Measurements from ENCODE around the genes CDK17 and IGF1.

GRCh38 chr12:96400377-96400792 is at the start of gene CDK17:
Gene CDK17 (minus strand): TSS chr12:96400439.
- RRBS = 4% methylated on average over 26 of the region's 52 CpGs

DNA sequence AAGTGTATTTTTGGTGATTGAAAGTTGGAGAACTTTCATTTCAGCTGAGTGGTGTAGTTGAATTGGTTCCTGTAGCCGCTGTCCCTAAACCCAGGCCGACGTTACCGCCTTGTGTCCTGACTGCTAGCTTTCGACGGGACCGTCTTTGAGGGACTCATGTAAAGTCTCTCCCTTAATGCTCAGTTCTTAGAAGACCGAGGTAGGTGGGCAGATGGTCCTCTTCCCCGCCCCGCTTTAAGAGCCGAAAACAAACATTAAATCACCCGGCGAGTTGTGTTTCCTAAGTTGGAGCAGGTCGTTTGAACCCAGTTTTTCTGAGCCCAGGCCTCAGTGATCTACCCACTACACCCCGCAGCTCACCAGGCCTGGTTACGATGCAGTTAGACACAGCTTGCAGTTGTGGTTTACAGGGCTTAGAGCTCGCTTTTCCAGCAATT is 619 bp downstream of the NEDD1 start:
- RRBS = no CpG with 5 or more reads among the region's 17 CpGs

DNA sequence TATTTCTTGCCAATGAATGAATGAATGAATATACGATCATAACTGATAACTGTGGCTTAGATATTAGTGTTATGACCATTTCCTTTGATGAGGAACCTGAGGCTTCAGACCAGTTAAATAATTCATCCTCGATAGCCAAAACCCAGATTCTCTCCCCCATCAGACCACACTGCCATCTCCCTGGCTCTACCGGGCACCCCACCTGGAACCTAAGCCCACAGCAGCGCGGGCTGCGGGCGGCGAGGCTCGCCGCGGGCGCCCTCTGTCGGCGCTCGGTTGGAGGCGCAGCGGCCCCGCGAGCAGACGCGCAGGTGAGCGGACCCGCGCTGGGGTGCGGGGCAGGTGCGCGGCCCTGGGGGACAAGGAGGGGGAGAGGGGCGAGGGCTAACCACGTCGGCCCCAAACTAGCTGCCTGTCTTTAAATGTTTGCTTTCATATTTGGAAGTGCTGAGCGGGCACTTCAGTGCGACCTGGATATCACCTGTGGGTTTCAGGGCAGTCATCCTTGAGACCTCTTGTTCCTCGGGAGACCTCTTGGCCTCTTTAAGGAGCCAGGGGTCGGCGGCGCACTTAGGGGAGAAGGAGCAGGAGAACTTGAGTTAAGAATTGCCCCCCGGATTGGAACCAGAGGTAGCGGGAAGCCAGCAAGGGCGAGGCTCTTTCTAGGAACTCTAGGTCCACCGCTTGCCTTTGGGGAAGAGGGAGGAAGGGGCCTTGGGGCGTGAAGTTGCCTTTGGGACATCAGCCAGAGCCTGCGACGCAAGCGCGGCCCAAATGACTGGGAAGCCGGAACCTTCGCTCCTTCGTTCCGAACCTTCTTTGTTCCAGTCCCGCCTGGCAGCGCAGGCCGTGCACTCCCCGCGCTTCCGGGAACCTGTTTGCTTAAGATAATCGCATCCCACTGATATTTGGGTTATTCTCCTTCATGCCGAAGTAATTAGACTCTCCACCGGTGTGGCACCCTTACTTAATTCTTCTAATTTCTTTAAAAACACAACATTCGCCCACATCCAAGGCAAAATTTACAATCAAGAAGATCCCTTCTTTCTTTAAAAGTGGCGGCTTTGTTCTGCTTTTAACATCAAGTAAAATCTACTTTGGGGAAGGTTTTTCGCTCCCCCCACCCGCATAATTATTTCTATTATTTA is 78.7 kb downstream of the NEDD1 start:
- RRBS = 12% methylated on average over 12 of the region's 62 CpGs

- RRBS = no CpG with 5 or more reads among the region's 4 CpGs
Measured at GRCh38 chr12:97024852-97025514, 117.9 kb downstream of the NEDD1 start.

DNA sequence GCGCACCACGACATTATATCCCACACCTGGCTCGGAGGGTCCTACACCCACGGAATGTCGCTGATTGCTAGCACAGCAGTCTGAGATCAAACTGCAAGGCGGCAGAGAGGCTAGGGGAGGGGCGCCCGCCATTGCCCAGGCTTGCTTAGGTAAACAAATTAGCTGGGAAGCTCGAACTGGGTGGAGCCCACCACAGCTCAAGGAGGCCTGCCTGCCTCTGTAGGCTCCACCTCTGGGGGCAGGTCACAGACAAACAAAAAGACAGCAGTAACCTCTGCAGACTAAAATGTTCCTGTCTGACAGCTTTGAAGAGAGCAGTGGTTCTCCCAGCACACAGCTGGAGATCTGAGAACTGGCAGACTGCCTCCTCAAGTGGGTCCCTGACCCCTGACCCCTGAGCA is 791.2 kb upstream of the TMPO start:
- RRBS = no CpG with 5 or more reads among the region's 9 CpGs

- RRBS = no CpG with 5 or more reads among the region's 7 CpGs
Measured at GRCh38 chr12:98470702-98471461, 44.5 kb upstream of the TMPO start.

DNA sequence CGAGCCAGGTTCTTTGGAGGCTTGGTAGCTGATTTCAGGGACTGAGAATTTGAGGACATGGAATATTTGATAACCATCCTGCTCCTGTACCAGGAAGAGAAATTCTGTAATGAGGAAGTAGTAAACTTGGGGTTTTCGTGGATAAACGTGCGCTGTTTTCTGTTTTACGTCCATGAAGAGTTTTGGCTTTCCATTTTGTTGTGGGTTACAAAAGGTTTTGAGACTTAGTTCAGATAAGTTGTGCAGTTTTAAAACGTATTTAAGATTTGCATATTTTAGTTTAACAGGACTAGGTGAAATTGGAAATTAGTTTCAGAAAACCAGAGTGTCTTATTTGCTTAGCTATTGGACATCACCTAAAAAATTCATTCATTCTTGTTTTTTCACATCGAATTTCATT is 773 bp downstream of the APAF1 start:
- RRBS = no CpG with 5 or more reads among the region's 7 CpGs

- RRBS = no CpG with 5 or more reads among the region's 12 CpGs
Measured at GRCh38 chr12:99154450-99155072, 493.0 kb upstream of the GARIN6 start.

- RRBS = no CpG with 5 or more reads among the region's 10 CpGs
Measured at GRCh38 chr12:100167002-100167861, 24.6 kb upstream of the BLTP3B start.

DNA sequence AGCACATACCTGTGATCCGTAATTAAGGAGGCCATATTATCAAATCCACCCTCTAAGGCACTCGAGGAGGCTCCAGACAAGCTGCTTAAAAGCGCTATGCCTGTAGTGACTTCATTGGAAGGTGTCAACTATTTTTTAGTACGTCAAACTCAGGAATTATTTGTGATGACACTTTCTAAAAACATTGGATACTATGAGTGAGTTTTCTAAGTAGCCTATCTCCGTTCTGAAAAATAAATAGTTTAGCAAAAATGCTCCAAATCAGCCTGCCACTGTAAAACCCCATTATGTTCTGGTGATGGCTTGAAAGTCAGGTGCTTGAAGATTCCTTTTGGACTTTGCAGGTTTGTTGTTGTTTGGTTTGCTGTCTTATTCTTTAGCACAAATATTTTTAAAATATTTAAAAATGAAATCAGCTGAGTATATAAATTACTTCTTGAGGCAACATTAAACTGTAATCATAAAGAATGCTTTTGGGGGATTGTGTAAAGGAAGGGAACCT is 1.1 kb downstream of the SCYL2 start:
- RRBS = no CpG with 5 or more reads among the region's 5 CpGs

GRCh38 chr12:100986761-100987040 is 192.1 kb downstream of the ANO4 start:
- RRBS = no CpG with 5 or more reads among the region's 3 CpGs

- RRBS = no CpG with 5 or more reads among the region's 6 CpGs
Measured at GRCh38 chr12:101052086-101052665, 157.9 kb downstream of the SLC5A8 start.

GRCh38 chr12:101615867-101616713 is 21.3 kb downstream of the MYBPC1 start:
- RRBS = no CpG with 5 or more reads among the region's 9 CpGs

- RRBS = no CpG with 5 or more reads among the region's 9 CpGs
Measured at GRCh38 chr12:101744038-101744706, 4.9 kb upstream of the SYCP3 start.

- RRBS = no CpG with 5 or more reads among the region's 8 CpGs
Measured at GRCh38 chr12:101745494-101746878, 6.7 kb upstream of the SYCP3 start.

DNA sequence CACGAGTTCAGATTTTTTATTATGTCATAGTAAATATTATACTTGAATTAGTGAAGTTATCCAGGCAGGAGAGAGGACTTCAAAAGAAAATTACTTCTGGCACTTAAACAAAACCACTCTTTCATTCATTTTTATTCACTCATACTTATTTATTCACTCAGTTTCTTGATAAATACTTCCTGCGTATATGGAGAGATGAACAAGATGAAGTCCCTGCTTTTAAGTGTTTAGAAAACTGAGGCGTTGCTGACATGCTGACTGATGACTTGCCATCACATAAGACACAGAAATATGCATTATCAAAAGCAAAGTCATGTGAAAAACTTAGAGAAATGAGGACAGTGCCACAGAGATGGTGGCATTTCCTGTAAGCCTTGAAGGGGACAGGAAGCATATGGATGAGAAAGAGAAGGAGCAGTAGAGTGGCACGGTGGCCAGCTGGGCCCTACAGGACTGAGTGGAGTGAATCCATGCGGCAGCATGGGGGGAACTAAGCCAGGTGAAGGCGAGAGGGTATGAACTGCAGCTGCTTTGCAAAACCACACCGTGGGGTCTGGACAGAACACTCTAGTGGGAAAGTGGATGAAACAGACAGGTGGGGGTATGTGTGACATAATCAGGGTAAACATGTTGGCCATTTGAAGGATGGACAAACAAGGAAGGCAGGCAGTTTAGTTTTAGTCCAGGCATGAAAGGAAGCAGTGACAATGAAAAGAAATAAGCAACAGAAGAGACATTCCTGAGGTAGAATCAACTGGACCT is 10.3 kb upstream of the SYCP3 start:
- RRBS = no CpG with 5 or more reads among the region's 7 CpGs

DNA sequence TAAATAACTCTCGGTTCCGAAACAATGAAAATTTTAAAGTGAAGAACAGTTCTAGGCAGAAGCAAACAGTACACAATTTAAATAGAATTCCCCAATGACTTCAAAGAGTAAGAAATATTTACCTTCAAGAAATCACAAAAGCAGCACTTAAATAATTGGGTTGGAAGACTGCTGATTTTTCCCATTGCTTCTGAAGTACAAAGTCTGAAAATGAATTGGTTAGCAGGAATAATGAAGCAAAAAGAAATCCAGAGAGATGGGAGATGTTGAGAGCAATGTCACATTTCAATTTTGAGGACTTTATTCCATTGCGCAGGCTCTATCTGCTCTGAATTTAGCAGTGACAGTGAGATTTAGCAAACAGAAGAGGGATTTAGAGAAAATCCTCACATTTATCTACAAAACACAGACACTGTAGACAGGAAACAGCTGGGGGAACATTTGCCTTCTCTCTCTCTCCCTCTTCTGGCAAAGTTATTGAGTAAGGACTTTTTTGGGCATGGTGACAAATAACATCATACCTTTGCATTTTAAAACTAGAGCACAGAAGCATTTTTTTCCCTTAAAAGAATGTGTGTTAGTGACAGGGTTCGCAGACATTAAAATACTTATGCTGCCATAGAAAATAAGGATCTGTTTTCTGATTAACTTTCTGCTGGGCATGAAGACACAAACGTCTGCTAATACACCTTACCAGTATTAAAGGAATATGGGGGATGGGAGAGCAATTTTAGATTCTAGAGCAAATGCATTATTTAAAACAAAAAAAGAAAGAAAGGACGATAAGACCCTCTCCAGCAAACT is at the start of gene IGF1:
Gene IGF1 (minus strand): TSS at position 367 of the 804 bp plus-strand sequence.
- RRBS = no CpG with 5 or more reads among the region's 6 CpGs

- RRBS = no CpG with 5 or more reads among the region's 9 CpGs
Measured at GRCh38 chr12:102874720-102875281, 42.2 kb downstream of the PAH start.

GRCh38 chr12:102903560-102904193 is 13.4 kb downstream of the PAH start:
- RRBS = no CpG with 5 or more reads among the region's 1 CpG

Measured in GM06990 (cell line).